Mesothelial cell of epicardium (in vitro differentiated cells): ENCODE results near the genes GOLGA8B, GJD2 and AQR.

- PRO-cap: no peak
Observed at GRCh38 chr15:31463417-31464256, 137.0 kb downstream of the KLF13 start.

GRCh38 chr15:31465133-31466227 is 138.8 kb downstream of the KLF13 start:
- PRO-cap: no peak

DNA sequence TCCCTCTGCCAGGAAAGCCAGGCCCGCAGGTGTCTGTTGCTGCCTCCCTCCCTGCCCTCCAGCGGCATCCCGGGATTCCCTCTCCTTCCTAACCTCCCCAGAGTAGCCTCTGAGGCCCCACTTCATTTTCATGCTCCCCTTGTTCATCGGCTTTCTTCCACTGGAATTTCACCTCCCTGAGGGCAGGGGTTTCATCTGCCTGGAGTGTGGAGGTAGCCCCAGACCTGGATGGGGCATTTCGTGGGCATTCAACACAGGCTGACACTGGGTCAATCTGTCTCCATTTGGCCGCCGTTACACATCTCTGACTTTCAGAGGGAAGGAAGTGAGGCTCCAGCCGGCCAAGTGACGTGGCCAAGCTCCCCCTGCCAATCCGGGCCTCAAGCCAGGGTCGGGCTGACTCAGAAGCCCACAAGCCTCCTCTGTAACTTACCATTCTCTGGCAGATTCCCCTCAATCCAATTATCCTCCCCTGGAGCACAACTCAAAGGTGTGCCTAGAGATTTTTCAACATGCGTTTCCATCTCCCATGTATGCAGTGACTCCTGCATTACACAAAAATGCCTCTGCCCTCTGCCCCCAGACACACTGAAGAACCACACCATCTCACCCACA is 227.6 kb downstream of the KLF13 start:
- PRO-cap: no peak

- PRO-cap: no peak
Observed at GRCh38 chr15:32342622-32343256, 60.4 kb downstream of the GOLGA8K start.

- PRO-cap: no peak
Observed at GRCh38 chr15:32717063-32717468, 738 bp upstream of the GREM1 start.

GRCh38 chr15:32731699-32732627 is 14.2 kb downstream of the GREM1 start:
- PRO-cap: no peak

DNA sequence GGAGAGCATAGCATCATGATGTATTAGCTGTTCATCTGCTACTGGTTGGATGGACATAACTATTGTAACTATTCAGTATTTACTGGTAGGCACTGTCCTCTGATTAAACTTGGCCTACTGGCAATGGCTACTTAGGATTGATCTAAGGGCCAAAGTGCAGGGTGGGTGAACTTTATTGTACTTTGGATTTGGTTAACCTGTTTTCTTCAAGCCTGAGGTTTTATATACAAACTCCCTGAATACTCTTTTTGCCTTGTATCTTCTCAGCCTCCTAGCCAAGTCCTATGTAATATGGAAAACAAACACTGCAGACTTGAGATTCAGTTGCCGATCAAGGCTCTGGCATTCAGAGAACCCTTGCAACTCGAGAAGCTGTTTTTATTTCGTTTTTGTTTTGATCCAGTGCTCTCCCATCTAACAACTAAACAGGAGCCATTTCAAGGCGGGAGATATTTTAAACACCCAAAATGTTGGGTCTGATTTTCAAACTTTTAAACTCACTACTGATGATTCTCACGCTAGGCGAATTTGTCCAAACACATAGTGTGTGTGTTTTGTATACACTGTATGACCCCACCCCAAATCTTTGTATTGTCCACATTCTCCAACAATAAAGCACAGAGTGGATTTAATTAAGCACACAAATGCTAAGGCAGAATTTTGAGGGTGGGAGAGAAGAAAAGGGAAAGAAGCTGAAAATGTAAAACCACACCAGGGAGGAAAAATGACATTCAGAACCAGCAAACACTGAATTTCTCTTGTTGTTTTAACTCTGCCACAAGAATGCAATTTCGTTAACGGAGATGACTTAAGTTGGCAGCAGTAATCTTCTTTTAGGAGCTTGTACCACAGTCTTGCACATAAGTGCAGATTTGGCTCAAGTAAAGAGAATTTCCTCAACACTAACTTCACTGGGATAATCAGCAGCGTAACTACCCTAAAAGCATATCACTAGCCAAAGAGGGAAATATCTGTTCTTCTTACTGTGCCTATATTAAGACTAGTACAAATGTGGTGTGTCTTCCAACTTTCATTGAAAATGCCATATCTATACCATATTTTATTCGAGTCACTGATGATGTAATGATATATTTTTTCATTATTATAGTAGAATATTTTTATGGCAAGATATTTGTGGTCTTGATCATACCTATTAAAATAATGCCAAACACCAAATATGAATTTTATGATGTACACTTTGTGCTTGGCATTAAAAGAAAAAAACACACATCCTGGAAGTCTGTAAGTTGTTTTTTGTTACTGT is 15.3 kb downstream of the GREM1 start:
- PRO-cap: no peak

- PRO-cap: no peak
Observed at GRCh38 chr15:33104440-33104796, 90.1 kb downstream of the FMN1 start.

DNA sequence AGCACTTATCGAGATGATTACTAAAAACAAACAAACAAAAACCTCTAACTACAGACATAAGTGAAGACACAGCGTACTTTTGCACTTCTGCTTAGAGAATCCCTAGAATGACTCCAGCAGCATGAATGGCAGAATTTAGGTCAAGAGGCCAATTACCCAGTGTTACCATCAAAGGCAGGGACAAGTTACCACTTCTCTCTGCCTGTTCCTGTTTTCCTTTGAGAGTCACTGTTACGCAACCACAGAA is 42.1 kb downstream of the FMN1 start:
- PRO-cap: no peak

DNA sequence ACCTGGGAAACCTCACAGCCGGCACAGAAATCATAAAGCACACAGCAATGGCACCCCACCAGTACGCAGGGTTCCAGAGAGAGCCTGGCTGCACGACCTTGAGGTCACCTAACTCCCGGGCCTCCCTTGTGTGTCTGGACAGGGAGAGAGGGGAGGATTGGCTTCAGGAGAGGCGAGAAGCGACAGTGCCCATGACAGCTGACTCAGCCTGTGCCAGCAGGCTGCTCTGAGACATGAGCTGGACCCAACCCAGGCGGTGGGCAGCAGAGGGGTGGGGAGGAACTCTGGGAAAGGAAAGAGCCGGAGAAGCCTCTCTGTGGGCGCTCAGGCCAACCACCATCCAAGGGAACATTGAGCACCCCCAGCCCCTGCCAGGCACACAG is 3.0 kb downstream of the GOLGA8B start:
- PRO-cap: no peak

DNA sequence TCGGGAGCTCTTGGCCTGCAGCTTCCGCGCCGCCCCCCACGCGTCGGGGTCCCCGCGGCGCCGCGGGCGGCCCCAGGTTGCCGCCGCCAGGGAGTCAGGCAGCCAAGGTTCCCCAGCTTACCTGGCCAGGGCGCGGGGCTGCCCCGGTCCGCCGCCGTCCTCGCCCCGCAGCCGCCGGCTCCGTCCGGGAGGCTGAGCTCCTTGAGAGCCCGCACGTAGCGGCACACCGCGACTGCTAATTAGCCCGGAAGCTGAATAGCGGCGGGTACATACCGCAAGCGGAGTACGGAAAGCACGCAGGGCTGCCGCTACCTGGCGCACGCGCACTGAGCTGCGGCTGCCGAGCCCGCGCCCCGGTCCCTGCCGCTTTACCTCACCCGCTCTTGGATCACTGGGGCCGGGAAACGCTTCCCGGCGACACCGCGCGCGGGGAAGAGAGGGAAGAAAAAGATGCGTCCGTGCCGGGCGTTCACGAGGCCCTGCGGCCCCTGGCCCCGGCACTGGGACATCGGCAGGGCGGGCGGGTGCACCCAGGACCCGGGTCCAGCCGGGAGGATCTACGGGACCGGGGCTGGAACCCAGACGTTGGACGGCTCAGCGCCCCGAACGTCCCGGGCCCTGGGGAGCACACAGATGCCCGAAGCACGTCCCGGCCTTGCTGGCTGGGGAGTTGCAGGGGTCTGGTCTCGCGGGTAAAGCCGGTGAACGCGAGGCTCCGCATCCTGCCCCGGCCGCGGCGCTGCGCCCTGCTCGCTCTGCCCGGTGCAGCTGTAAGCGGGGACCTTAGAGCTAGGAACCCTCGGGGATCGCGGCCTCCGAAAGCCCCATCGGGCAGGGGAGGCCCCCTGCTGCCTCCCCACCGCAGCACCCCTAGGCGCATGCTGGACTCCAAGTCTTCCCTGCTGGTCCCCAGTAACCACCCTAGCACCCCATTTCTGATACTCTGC is at the start of gene GOLGA8B:
GOLGA8B (minus strand) TSS at position 257 of the 947 bp plus-strand sequence.
- PRO-cap: bidirectional peak, plus-strand start at position 391 of the sequence, minus-strand start at position 241 of the sequence

DNA sequence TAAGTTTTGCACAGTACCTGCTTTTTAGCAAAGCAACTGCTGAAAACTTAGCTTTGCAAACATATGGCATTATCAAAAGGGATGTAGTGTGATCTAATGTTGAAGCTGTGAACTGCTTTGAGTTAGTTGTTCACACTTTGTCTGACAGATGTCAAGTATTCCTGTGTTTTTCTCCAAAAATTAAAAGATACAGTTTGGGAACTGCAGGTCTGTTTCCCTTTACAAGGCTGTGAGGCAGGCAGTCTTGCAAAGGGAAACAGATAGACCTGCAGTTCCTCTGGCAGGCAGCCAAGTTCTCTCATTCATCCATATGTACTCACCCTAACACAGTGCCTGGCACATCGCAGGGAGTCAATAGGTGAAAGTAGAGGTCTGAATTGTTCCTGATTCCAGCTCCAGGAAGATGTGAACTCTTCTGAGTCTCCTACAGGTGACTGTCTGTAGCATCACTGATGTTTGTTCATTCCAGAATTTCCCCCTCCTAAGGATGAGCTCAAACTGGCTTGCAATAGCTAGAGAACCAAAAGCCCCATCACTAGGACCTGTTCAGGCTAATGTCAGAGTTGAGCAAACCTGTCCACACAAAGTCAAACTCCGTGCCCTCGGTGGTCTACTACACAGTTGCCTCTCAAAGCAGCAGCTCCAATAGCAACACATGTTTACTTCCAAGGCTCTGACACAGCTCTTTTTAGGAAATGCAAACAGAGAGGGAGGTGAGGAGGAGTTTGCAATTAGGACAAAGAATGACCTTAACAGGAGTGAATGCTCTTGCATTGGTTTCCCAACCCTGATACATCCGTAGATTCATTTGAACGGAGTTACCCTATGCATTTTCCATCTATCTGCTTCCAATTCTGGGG is 64.6 kb upstream of the GOLGA8B start:
- PRO-cap: no peak

- PRO-cap: no peak
Observed at GRCh38 chr15:34754910-34755218, at the start of gene GJD2. TSS of gene GJD2 (minus strand) at chr15:34754998.

DNA sequence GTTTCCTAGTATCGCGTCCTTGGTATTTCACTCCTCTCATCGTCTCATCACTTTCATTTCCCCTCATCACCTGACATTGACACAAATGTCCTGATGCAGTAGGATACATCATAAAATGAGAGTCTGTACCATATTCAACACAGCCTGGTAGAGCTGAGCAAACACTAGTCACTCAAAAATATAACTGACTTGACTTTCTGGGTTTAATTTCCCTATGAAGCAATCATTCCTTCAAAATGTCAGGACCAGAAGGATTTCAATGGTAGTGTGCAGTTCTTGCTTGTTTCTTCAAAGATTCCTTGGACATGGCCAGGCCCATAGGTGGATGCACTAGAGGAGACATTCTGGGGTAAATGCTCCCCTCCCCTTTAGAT is 59.7 kb upstream of the ACTC1 start:
- PRO-cap: no peak

DNA sequence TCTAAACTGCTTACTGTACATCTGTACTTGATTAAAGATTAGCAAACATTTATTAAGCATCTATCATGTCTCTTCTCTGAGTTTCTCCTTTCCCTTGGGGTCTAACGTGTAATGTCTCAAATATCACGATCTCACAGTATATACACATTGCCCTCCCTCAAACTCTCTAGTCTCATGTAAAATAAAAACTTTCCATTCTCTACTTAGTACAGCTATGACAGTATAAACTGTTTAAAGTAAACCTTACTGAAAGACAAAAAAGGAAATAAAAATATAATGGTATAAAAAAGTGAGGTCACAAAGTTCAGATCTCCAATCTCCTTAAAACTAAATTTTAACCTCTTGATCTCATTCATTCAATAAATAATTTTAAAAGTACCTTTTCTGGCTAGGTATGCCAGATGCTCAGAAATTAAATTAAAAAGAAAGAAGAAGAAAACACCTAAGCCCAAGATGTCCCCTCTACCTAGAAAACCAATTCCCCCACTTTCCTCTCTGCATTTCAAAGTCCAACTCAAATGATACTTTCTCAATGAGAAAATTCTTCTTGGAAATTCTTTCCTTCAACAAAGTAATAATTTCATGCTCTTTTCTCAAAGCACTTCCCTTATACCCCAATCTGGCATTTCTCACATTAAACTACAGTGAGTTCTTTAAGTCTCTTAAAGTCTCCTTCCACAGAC is 3.5 kb downstream of the AQR start:
- PRO-cap: no peak

GRCh38 chr15:34969127-34970220 is at the start of gene AQR:
TSS of gene AQR (minus strand) at chr15:34969742.
- PRO-cap: no peak

- PRO-cap: no peak
Observed at GRCh38 chr15:35355796-35356488, 190.0 kb downstream of the DPH6 start.

- PRO-cap: no peak
Observed at GRCh38 chr15:36047186-36047816, 501.3 kb upstream of the DPH6 start.

- PRO-cap: no peak
Observed at GRCh38 chr15:36336063-36336571, 243.3 kb upstream of the CDIN1 start.

DNA sequence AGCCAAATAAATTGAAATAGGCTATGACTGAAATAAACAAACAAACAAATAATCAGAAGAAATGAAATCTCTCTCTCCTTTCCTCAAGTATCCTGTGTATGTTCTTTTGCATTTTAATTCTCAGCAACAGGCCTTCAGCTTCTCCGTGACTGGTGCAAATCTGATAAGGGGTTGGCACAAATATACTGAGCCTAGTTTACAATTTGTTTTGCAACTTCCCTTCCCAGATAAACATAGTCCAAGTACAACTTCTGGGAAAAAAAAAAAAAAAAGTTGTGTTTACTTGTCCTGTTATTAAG is 185.5 kb downstream of the MEIS2 start:
- PRO-cap: no peak